Spleen (tissue), 7 donors: ENCODE results near the genes MYOZ3 and IRGM.

- PRO-cap, 4 experiments: peak in 4 of 4 experiments; most common minus-strand start chr5:150405417 (in 4)
- RAMPAGE, long total RNA, 4 experiments: no peak in any of the 4 experiments
Observed at GRCh38 chr5:150404855-150405815, 7.6 kb downstream of the CD74 start.

DNA sequence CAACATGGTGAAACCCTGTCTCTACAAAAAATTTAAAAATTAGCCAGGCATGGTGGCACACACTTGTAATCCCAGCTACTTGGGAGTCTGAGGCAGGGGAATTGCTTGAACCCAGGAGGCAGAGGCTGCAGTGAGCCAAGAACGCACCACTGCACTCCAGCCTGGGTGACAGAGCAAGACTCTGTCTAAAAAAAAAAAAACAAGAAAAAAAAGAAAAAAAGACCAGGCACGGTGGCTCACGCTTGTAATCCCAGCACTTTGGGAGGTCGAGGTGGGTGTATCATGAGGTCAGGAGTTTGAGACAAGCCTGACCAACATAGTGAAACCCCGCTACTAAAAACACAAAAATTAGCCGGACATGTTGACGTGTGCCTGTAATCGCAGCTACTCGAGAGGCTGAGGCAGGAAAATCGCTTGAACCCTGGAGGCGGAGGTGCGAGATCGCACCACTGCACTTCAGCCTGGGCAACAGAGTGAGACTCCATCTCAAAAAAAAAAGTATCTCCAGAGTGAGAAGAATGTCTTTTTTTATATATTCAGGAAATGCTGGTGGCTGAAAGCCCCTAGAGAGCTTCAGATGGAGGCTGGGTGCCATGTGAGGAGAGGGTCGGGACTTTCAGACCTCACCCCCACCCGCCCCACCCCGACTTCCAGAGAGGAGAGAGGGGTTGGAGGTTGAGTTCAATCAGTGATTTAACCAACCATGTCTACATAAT is 1.6 kb upstream of the CD74 start:
- PRO-cap, 4 experiments: peak in 3 of 4 experiments; most common plus-strand start position 539 of the sequence (in 1); most common minus-strand start position 451 of the sequence (in 2)
- RAMPAGE, long total RNA, 4 experiments: no peak in any of the 4 experiments

GRCh38 chr5:150476689-150477125 is 27.2 kb upstream of the RPS14 start:
- PRO-cap, 4 experiments: peak in 1 of 4 experiments; most common plus-strand start chr5:150476843 (in 1)
- RAMPAGE, long total RNA, 4 experiments: no peak in any of the 4 experiments

- PRO-cap, 4 experiments: no peak in any of the 4 experiments
- RAMPAGE, long total RNA, 4 experiments: no peak in any of the 4 experiments
Observed at GRCh38 chr5:150484707-150485129, 23.2 kb upstream of the NDST1 start.

DNA sequence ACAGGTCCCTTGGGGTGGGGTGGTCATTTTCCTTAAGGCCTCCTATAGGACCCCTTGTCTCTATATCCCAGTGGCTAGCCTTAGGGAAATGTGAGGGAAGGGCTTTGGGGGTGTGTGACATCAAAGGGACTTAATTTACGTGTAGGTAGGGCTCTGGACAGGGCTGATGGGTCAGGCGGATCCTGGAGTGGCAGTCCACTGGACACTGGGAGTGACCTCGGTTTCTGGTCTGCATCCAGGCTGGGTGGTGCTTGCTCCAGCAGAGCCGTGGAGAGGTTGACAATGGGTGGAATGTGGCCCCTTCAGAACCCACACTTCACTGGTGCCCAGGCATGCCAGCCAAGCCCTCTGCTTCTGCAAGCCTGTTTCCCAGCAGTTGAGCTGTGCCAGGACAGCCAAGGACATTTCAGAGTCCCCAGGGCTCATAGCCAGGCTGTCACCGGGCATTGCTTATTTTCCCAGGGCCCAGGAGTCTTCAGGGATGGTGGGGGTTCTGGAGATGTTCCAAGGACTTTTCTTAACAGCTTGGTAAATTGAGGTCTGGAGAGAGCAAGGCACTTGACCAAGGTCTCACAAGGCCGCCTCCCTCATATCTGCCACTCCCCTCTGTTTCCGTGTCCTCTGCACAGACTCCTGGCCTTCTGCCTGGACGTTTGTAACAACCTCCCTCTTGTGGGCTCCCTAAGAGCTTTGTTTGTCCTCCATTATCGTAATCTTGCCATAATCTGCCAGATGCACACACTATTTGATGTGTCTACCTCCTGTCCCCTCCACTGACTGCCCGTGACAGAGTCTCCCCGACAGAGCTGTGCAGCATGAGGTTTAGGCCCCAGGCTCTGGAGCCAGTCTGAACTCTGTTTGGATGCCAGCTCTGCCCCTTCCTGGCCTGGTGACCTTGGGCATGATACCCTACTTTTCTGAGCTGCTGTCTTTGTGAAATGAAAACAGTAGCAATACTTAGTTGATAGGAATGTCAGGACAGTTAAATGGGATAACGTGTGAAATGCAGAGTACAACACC is 3.8 kb upstream of the NDST1 start:
- PRO-cap, 4 experiments: peak in 1 of 4 experiments; most common plus-strand start position 471 of the sequence (in 1); most common minus-strand start position 321 of the sequence (in 1)
- RAMPAGE, long total RNA, 4 experiments: no peak in any of the 4 experiments

DNA sequence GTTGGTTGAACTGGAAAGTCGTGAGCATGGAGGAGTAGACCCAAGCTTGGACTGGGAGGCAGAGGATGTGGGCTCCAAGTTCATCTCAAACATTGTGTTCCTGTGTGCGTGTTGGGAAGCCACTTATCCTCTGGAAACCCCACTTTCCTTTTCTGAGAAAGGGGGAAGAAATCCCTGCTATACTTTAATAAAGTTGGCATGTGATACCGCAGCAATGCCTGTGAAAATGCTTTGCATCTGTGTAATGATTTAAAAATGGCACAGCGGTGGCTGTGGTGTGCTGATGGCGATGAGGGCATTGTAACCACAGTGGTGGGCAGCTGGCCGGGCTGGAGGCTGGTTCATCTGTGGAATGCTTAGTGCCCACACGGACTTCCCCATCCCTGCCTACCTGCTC is 3.1 kb upstream of the NDST1 start:
- PRO-cap, 4 experiments: peak in 1 of 4 experiments; most common minus-strand start position 53 of the sequence (in 1)
- RAMPAGE, long total RNA, 4 experiments: no peak in any of the 4 experiments

- PRO-cap, 4 experiments: no peak in any of the 4 experiments
- RAMPAGE, long total RNA, 4 experiments: no peak in any of the 4 experiments
Observed at GRCh38 chr5:150538048-150538720, 30.3 kb downstream of the NDST1 start.

GRCh38 chr5:150542671-150543451 is 34.9 kb downstream of the NDST1 start:
- PRO-cap, 4 experiments: no peak in any of the 4 experiments
- RAMPAGE, long total RNA, 4 experiments: no peak in any of the 4 experiments

GRCh38 chr5:150593097-150593373 is 47.4 kb upstream of the SYNPO start:
- PRO-cap, 4 experiments: peak in 4 of 4 experiments; most common plus-strand start chr5:150593162 (in 4)
- RAMPAGE, long total RNA, 4 experiments: no peak in any of the 4 experiments

GRCh38 chr5:150624308-150624980 is 16.0 kb upstream of the SYNPO start:
- PRO-cap, 4 experiments: peak in 3 of 4 experiments; most common plus-strand start chr5:150624644 (in 3); most common minus-strand start chr5:150624542 (in 1)
- RAMPAGE, long total RNA, 4 experiments: no peak in any of the 4 experiments

DNA sequence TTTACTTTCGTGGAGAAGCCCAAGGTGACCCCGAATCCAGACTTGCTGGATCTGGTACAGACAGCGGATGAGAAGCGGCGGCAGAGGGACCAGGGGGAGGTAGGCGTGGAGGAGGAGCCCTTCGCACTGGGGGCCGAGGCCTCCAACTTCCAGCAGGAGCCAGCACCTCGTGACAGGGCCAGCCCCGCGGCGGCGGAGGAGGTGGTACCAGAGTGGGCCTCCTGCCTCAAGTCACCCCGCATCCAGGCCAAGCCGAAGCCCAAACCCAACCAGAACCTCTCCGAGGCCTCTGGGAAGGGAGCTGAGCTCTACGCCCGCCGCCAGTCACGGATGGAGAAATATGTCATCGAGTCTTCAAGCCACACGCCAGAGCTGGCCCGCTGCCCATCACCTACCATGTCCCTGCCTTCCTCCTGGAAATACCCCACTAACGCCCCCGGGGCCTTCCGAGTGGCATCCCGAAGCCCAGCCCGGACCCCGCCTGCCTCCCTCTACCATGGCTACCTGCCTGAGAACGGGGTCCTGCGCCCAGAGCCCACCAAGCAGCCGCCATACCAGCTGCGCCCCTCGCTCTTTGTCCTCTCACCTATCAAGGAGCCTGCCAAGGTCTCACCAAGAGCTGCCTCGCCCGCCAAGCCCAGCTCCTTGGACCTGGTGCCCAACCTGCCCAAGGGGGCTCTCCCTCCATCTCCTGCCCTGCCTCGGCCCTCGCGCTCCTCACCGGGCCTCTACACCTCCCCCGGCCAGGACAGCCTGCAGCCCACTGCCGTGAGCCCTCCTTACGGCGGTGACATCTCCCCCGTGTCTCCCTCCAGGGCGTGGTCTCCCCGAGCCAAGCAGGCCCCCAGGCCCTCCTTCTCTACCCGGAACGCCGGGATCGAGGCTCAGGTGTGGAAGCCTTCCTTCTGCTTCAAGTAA is 9.2 kb downstream of the SYNPO start:
- PRO-cap, 4 experiments: peak in 1 of 4 experiments; most common plus-strand start position 403 of the sequence (in 1)
- RAMPAGE, long total RNA, 4 experiments: no peak in any of the 4 experiments

GRCh38 chr5:150660423-150661392 is at the start of gene MYOZ3:
MYOZ3 (plus strand) TSS chr5:150661251.
- PRO-cap, 4 experiments: no peak in any of the 4 experiments
- RAMPAGE, long total RNA, 4 experiments: no peak in any of the 4 experiments

DNA sequence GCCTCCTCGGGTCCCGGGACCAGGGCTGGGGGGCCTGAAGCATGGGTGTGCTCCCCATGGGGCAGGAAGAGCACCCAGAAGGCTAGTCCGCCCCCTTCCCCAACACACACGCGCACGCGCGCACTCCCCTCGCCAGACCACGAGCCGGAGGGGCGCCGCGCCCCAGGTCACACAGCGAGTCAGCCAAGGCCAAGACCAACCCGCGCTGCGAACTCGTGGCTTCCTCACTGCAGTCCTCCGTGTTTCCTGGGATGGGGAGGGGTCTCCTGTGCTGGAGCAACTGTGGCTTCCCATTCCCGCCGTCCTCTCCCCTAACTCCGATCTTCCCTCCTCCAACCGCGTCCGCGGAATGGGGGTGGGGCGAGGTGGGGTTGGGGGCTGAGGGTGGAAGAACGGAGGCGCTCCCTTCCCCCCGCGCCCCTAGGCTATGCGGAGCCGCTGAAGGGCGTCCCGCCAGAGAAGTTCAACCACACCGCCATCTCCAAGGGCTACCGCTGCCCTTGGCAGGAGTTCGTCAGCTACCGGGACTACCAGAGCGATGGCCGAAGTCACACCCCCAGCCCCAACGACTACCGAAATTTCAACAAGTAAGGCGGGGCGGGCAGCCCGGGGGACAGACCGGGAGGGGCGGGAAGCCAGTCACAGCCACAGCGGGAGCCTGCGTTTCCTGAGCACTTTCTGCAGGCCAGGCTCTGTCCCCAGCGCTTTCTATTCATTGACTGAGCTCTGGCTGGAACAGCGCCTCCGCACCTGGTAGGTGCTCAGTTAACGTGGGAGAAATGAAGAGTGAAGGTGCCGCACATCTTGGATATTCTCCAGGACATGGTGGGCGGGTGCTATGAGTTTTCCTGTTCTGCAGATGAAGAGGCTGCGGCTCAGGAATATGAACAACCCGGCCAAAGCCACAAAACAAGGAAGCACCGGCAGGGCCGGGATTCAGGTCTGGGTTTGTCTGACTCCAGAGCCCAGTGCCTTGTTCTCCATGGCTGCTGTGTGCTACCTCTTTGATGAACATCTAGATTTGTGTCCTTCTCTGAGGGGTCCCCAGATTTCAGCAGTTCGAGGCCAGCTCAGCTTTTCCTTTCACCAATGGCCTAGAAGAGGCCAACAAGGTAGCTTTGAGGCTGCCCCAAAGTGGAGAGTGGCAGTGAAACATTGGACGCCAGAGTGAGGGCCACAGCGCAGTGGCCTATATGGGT is 11.3 kb downstream of the MYOZ3 start:
- PRO-cap, 4 experiments: peak in 4 of 4 experiments; most common plus-strand start position 715 of the sequence (in 3); most common minus-strand start position 571 of the sequence (in 4)
- RAMPAGE, long total RNA, 4 experiments: no peak in any of the 4 experiments

DNA sequence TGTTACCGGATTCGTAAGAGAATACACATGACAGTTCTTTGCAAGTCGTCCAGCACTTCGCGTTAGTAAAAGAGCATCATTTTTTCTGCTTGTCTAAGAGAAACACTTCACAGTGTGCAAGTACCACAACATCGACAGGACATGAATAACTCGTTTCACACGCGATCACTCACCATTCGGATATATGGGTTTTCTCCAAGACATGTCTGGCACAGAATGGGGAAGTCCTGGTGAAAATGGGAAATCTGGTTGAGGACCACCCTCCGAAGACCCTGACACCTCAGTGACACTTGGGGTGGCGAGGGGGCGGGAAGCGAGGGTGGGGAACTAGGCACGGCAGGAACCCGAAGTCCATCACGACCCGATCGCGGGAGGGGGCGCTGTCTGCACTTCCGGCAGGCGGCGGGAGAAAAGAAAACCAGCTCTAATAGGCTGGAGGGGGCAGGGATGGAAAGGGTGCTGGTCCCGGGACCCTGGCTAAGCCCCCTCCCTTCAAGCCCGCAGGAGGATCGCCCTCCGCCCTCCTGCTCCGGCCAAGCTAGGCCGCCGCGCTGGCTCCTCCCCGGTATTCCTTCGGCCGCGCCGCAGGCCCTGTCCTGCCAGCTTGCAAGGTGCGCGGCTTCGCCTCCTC is 476 bp downstream of the RBM22 start:
- PRO-cap, 4 experiments: peak in 2 of 4 experiments; most common plus-strand start position 357 of the sequence (in 1); most common minus-strand start position 346 of the sequence (in 2)
- RAMPAGE, long total RNA, 4 experiments: no peak in any of the 4 experiments

DNA sequence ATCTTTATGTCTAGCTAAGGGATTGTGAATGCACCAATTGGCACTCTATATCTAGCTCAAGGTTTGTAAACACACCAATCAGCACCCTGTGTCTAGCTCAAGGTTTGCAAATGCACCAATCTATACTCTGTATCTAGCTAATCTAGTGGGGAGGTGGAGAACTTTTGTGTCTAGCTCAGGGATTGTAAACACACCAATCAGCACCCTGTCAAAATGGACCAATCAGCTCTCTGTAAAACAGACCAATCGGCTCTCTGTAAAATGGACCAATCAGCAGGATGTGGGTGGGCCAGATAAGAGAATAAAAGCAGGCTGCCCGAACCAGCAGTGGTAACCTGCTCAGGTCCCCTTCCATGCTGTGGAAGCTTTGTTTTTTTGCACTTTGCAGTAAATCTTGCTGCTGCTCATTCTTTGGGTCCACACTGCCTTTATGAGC is at the start of gene IRGM:
TSS of gene IRGM (plus strand) at position 330 of the 436 bp plus-strand sequence.
- PRO-cap, 4 experiments: no peak in any of the 4 experiments
- RAMPAGE, long total RNA, 4 experiments: start-site peak on the plus strand in 1 of 4 experiments, centred at position 325 of the sequence, 7 reads per replicate

- PRO-cap, 4 experiments: no peak in any of the 4 experiments
- RAMPAGE, long total RNA, 4 experiments: no peak in any of the 4 experiments
Observed at GRCh38 chr5:150846628-150847059, 323 bp downstream of the IRGM start.

GRCh38 chr5:150879534-150879733 is 25.3 kb downstream of the ZNF300 start:
- PRO-cap, 4 experiments: no peak in any of the 4 experiments
- RAMPAGE, long total RNA, 4 experiments: no peak in any of the 4 experiments

GRCh38 chr5:150946683-150947013 is 41.9 kb upstream of the ZNF300 start:
- PRO-cap, 4 experiments: peak in 4 of 4 experiments; most common plus-strand start chr5:150946831 (in 2)
- RAMPAGE, long total RNA, 4 experiments: no peak in any of the 4 experiments

GRCh38 chr5:151016658-151017127 is 3.7 kb upstream of the GPX3 start:
- PRO-cap, 4 experiments: no peak in any of the 4 experiments
- RAMPAGE, long total RNA, 4 experiments: no peak in any of the 4 experiments

GRCh38 chr5:151024958-151025753 is 4.8 kb downstream of the GPX3 start:
- PRO-cap, 4 experiments: peak in 1 of 4 experiments; most common plus-strand start chr5:151025646 (in 1); most common minus-strand start chr5:151025612 (in 1)
- RAMPAGE, long total RNA, 4 experiments: no peak in any of the 4 experiments